T-cell (primary cell): ENCODE measurements around the gene CKS1B.

DNA sequence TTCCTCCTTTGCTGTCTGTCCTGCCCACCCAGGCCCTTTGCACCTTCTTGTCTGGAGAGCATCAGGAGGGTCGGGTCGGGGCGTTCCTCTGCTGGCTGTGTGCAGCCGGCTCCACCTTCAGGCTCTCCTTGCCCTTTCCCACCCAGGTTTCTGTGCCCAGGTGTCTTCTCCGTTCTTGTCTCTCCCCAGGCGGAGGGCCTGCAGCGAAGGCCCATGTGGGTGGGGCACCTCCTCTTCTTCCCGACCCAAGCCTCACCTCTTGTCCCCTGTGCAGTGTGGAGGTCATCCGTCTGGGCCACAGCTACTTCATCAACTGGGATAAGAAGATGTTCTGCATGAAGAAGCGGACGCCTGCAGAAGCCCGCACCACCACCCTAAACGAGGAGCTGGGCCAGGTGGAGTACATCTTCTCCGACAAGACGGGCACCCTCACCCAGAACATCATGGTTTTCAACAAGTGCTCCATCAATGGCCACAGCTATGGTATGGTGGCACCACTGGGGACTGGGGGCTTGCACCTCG is 15.3 kb downstream of the ATP8B2 start:
- PRO-cap, 7 experiments: no peak in any of the 7 experiments

- PRO-cap, 7 experiments: no peak in any of the 7 experiments
Measured at GRCh38 chr1:154349517-154350080, 24.3 kb downstream of the ATP8B2 start.

GRCh38 chr1:154407960-154408384 is 2.8 kb downstream of the IL6R start:
- PRO-cap, 7 experiments: peak in 1 of 7 experiments; most common plus-strand start chr1:154408050 (in 1)

DNA sequence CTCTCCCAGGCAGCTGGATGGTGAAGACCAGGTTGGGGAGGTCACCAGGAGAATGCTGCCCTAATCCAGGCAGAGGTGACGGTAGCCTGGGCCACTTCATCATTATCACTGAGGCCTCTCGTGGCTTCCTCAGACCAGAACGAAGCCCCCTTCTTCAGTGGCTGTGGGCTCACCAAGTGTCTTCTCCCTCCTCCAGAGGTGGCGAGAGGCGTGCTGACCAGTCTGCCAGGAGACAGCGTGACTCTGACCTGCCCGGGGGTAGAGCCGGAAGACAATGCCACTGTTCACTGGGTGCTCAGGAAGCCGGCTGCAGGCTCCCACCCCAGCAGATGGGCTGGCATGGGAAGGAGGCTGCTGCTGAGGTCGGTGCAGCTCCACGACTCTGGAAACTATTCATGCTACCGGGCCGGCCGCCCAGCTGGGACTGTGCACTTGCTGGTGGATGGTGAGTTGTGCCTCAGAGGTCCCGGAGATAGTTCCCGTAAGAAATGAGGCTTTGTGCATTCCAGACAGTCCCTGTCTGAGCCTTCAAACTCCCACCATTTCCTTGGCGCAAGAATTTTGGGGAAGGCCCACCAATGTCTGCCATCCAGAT is 24.0 kb downstream of the IL6R start:
- PRO-cap, 7 experiments: no peak in any of the 7 experiments

DNA sequence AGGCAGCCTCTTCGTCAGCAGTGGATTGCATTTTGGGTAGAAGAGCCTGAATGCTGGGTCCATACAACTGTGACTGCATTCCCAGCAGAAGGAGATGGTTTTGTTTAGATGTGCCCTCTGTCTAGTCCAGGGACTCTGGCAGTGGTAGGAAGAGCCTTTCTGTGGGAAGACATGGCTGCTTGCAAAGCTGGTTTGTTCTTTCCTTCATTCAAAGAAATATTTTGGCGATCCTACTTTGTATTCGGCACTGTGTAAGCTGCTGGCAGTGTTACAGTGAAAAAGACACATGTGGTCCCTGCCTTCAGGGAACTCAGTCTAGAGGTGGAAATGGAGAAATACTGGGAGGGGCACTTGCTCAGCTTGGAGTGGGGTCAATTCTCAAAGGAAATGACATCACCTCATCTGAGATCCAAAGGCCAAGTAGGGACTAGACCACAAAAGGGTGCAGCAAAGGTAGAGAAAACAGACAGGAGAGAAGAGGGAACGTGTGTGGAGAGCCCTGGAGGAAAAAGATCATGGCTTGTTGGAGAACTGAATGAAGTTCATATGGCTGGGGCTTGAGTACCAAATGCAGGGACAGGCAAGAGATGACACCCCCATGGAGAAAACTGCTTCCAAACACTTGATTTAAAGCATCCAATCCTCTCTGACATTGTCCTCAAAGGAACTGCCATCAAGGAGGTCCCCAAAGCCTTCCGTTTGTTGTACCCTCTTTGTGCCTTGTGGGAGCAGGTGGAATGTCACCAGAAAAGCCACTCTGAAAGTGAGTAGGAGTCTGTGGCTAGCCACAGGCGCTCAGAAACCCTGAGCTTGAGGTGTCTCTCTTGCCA is 48.4 kb upstream of the TDRD10 start:
- PRO-cap, 7 experiments: no peak in any of the 7 experiments

DNA sequence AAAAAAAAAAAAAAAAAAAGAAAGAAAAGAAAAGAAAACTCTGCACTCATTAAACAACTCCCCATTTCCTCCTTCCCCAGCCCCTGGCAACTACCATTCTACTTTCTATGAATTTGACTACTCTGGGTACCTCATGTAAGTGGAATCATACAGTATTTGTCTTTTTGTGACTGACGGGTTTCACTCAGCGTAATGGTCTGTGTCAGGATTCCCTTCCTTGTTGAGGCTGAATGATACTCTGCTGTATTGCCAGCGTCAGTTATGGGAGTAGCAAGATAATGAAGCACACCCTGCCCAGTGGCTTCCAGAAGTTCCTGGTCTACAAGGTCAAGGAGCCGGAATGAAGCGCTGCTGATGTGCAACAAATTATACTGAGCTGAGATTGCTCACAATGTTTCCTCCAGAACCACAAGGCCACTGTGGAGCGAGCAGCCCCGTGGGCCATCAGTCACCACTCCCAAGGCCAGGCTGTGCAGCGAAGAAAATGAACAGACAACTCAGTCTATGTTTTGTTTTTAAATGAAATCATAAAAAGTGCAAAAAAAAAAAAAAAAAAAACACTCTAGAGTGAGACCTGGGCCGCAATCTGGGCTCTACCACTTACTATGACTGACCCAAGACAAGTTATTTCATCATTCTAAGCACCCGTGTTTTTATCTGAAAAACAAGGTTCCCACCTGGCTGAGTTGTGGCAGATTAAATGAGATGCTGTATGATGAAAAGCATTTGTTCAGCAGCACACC is 24.0 kb upstream of the TDRD10 start:
- PRO-cap, 7 experiments: no peak in any of the 7 experiments

- PRO-cap, 7 experiments: peak in 1 of 7 experiments; most common minus-strand start chr1:154585524 (in 1)
Measured at GRCh38 chr1:154585114-154585755, 17.7 kb downstream of the CHRNB2 start.

DNA sequence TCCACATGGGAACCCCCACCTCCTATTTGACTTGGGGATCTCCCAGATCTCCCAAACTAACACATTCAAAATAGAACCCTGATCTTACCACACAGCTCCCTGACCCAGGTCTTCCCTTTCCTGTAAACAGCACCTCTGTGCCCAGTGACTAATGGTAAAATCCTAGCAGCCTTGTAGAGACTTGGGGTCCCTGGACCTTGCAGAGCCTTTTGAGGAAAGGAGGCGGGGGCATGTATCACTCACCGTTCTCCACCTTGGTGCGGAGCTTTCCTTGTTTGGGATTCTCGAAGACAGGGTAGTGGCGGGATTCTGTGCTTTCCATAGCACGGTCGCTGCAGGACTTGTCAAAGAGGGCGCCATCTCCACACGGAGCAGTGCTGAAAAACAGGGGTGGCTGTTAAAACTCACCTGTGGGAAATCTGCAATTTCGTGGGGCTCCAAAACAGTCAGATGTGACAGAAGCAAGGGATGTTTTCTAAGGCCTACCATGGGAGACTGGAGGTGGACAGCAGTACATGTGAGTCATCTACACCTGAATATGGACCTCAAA is 20.0 kb downstream of the ADAR start:
- PRO-cap, 7 experiments: no peak in any of the 7 experiments

DNA sequence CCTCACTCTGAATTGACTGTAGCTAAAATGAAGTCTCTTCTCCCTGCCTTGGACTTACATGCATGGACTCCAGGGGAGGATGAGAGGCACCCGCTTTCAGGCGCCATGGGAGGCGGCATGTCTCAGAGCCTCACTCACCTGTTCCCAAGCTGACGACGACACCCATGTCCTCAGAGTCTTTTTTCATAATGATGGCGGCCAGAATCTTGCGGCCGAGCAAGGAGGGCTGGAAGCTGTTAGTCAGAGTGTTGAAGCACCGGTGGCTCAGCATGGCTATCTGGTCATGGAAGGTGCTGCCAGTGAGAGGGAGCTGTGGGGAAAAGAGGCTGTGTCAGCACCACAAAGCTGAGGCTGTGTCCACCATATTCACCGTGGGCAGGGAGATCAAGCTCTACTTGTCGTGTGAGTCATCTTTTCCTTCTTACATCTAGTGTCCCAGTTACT is 18.3 kb downstream of the ADAR start:
- PRO-cap, 7 experiments: peak in 1 of 7 experiments; most common minus-strand start position 180 of the sequence (in 1)

GRCh38 chr1:154601767-154602799 is 5.9 kb downstream of the ADAR start:
- PRO-cap, 7 experiments: peak in 2 of 7 experiments; most common minus-strand start chr1:154602389 (in 2)

GRCh38 chr1:154608409-154608514 is 276 bp upstream of the ADAR start:
- PRO-cap, 7 experiments: no peak in any of the 7 experiments

DNA sequence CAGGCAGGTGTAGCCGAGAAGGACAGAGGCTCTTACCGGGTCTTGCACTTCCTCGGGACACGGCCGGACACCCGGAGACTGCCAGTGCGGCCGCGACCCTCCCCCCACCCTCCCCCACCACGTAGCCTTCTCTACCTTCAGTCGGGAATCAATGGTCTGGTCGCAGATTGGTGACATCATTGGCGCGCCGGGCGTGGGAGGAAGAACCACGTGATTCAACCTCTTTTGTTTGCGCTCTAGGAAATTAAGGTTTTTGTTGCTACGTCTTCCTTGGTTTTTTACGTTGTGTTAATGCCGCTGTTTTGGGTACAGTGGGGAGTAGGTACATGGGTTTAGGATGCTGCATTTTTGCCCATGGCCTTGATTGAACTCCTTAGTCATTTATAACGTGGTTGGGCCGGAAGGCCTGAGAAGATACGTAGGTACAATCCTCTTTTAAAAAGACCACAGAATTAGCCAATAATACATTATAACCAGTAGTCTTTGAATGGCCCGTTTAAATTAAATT is 19.9 kb upstream of the ADAR start:
- PRO-cap, 7 experiments: peak in 7 of 7 experiments; most common plus-strand start position 251 of the sequence (in 4); most common minus-strand start position 153 of the sequence (in 6)

GRCh38 chr1:154946084-154946937 is 9.6 kb downstream of the PBXIP1 start:
- PRO-cap, 7 experiments: no peak in any of the 7 experiments

DNA sequence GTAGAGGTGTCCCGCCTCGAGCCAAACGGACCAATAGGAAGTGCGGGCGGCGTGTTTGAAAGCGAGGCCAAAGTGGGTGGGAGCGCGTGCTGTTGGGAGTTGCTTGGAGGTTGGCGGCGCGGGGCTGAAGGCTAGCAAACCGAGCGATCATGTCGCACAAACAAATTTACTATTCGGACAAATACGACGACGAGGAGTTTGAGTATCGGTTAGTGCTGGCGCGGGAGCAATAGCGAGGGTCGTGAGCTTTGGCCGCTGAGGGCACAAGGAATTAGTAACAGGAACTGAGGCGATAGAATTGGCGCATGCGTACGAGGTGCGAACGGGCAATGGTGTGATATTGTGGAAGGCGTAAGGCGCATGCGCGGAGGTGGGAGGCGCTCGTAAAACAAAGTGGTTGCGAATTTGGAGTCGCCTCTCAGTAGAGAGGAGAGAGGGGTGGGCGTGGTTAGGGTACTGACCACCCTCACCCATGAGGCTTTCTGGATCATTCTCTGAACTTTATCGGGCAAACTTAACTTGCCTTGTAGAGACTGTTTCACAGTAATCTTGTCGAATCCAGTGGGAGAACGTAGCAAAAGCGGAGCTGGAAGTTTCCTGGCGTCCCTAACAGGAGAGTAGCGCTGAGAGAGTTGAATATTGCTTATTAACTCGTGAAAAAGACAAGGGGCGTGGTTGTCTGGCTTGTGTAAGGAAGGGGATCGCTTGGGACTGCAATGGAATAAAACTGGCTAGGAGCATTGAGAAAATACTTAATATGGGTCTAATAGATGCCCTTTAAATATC is at the start of gene CKS1B:
CKS1B (plus strand) TSS at position 85 of the 786 bp plus-strand sequence.
- PRO-cap, 7 experiments: peak in 7 of 7 experiments; most common plus-strand start position 85 of the sequence (in 7); most common minus-strand start position 619 of the sequence (in 4)

DNA sequence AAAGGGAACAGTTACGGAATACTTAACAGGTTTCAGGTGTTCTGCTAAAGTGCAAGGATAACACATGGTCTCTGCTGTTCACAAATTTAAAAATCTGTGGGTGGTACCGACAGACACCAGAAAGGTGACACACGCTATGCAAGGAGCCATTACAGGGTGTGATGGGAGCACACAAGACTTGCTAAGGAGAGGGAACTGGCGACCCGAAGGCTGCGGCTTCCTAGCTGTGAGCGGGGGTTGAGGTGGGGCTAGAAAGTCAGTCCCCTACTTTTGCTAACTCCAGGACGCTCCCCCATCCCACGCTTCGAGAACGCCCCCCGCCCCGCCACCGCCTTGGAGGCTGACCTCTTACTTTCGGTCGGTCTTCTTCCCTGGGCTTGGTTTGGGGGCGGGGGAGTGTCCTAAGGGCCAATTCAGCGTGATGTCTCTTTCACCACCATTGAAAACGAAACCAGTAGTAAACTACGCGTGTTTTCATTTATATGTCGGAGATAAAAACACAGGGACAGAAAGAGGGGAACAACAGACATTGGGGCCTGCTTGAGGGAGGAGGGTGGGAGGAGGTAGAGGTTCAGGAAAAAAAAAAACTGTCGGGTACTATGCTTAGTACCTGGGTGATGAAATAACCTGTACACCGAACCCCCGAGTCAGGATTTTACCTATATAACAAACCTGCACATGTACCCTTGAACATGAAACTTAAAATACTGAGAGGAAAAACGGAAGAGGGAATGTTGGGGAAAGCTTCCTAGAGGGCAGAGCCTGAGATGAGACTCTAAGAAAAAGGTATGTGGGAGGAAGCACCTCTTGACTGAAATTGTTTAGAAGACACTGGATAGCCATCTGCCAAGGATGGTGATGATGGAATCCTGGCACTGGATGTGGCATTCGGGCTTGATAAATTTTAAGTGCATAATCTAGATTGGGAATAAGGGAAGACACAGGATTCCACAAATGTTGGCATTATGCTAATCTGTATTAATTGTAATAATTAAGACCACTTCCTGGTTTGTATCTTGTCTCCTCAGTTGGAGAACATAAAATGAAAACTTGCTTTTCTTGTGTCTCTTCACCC is 1.2 kb downstream of the CKS1B start:
- PRO-cap, 7 experiments: peak in 7 of 7 experiments; most common plus-strand start position 149 of the sequence (in 4); most common minus-strand start position 373 of the sequence (in 1)

- PRO-cap, 7 experiments: peak in 2 of 7 experiments; most common plus-strand start chr1:154999833 (in 2); most common minus-strand start chr1:155000158 (in 2)
Measured at GRCh38 chr1:154999585-155000434, 2.8 kb upstream of the ZBTB7B start.

DNA sequence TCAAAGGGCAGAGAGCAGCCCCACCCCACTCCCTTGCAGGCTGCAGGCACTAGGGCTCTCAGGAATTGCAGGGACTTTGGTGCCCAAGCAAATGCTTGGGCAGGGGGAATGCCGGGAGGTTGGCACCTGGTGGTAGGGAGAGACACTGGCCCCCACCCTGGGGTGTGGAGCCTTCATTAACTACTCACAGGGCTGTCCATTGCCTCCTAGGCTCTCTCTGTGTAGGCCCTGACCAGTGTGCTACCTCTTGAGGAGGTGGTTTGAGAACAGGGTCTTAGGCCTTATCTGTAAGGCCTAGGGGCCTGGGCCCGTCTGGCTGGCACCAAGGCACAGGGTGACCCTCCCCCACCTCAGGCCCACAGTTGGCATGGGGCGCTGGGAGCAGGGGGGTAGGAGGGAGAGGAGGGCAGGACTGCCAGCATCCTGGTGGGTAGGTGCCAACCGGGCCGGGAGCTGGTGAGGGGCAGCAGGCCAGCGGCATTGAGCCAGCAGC is 4.8 kb downstream of the ZBTB7B start:
- PRO-cap, 7 experiments: no peak in any of the 7 experiments

GRCh38 chr1:155015989-155016853 is 13.6 kb downstream of the ZBTB7B start:
- PRO-cap, 7 experiments: no peak in any of the 7 experiments

DNA sequence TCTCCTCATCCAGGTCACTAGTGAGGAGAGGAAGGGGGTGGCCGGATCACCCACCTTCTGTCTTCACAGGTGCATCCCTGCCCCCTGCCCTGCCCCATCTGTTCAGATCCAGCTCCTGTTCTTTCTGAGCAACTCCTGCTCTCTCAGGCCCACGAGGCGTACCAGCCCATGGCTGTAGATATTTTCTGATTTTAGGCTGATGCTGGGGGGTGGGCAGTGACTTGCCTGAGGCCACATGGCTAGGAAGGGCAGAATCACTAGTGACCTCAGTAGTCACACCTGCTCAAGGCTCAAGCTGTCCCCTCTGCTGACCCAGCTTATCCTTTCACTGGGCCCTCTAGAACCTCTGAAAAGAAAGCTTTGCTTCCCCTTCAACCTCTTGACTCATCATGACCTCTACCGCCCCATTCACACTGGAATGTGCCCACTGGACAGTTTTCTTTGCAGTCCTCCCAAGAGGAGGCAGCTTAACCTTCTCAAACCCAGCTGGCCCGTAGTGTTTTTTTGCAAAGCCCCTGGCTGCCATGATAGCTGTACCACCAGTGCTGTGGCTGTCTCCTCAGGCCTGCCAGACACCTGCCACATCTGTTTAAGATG is 14.7 kb downstream of the DCST2 start:
- PRO-cap, 7 experiments: no peak in any of the 7 experiments

- PRO-cap, 7 experiments: no peak in any of the 7 experiments
Measured at GRCh38 chr1:155082358-155082939, 3.8 kb downstream of the EFNA3 start.